Breast (tissue), 4 donors: ENCODE results near the genes RAMP2 and BECN1.

DNA sequence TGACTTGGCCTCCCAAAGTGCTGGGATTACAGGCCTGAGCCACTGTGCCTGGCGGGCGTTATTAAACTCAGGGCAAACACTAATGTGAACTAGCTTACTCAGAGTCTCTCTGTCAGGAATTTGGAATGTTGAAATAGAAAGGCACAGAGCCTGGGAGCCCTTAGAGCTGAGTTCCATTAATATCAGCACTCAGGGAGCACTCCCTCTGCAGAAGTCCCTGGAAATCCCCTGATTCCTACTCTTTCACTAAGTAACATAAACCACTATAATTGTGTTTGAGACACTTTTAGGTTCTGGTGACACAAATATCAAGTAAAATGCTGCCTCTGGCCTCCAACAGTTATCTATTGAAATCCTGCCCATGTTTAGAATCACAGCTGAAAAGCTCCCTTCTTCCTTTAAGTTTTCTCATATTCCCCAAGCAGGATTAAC, 10.2 kb upstream of the STAT3 start:
- PRO-cap, 3 experiments, result no peak in any of the 3 experiments
- RRBS, result no CpG with 5 or more reads among the region's 2 CpGs

- PRO-cap, 3 experiments, result peak in 1 of 3 experiments; most common plus-strand start chr17:42457070 (in 1)
- RRBS, result no CpG with 5 or more reads among the region's 3 CpGs
Observed at GRCh38 chr17:42456363-42457172, 2.1 kb upstream of the ATP6V0A1 start.

DNA sequence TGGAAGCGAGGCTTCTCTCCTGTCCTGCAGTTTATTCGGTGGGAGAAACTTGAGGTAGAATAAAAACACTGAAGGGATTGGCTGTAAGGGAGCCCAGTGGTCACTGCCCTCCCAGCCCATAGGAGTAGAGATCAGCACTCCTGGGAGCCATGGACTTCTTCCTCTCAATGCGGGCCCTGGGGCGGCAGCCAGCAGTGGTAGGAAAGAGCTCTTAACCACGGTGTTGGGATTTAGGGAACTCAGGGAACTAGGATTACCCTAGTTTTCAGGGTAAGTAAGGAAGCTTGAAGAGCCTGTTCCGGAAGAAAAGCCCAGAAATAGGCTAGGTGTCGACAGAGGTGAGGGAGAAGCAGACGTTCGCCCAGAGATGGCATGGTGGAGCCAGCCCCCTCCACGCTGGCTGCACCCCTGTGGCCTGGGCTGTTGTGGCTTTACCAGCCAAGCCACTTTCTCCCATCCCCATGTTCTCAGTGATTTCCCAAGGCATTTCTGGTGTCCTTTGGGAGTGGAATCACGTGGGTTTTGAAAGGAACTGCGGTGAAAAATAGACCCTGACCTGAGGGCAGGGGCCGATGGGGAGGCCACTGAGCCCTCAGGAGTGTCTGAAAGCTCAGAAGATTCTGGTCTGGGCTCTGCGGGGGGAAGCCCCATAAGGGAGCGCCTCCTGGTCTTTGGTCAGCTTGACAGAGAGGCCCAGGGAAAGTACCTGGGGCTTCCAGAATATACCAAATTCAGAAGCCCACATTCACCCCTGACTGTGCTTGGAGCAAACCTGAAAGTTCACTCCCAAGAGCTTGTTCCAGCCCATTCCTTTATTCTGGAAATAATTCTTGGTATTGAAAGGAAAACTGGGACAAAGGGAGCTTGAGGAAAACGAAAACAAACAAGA, 23.5 kb upstream of the NAGLU start:
- PRO-cap, 3 experiments, result no peak in any of the 3 experiments
- RRBS, result no CpG with 5 or more reads among the region's 16 CpGs

DNA sequence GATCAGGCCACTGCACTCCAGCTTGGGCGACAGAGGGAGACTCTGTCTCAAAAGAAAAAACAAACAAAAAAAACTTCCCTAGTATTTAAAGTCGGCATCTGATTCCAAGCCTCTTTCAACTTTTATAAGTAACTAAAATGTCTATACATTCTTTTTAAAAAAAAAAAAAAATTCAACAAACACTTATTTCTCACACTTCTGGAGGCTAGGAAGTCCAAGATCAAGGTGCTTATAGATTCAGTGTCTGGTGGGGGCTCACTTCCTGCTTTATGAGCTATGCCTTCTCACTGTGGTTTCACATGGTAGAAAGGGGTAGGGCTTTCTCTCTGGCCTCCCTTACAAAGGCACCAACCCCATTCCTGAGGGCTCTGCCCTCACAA, 5.9 kb upstream of the NAGLU start:
- PRO-cap, 3 experiments, result no peak in any of the 3 experiments
- RRBS, result no CpG with 5 or more reads among the region's 2 CpGs

GRCh38 chr17:42564612-42565751, 1.9 kb upstream of the MLX start:
- PRO-cap, 3 experiments, result no peak in any of the 3 experiments
- RRBS, result no CpG with 5 or more reads among the region's 24 CpGs

GRCh38 chr17:42579272-42580450, 2.1 kb upstream of the PSMC3IP start:
- PRO-cap, 3 experiments, result no peak in any of the 3 experiments
- RRBS, result no CpG with 5 or more reads among the region's 5 CpGs

GRCh38 chr17:42610500-42610904, 1.0 kb downstream of the TUBG1 start:
- PRO-cap, 3 experiments, result no peak in any of the 3 experiments
- RRBS, result no CpG with 5 or more reads among the region's 8 CpGs

- PRO-cap, 3 experiments, result peak in 3 of 3 experiments; most common plus-strand start chr17:42676112 (in 2); most common minus-strand start chr17:42676011 (in 3)
- RRBS, result no CpG with 5 or more reads among the region's 29 CpGs
Observed at GRCh38 chr17:42675876-42676253, 929 bp downstream of the PLEKHH3 start.

DNA sequence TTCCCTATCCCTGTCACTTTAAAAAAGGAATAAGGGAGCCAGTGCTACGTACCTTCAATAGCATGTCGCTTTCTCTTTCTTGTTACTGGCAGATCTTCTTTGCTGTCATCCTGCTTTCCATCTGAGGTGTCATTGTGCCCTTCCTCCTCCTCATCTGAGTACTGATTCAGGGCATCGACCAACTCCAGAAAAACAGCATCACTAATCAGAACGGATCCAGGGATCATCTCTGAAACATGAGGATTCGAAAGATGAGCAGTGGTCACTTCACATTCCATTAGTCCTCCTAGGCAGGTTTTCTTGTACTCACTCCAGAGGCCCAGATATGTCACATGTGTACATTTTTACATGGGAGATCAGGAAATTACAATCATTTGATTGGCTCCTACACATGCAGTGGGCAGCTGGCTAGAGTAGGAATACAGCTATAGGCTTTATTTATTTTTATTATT, 24.6 kb downstream of the EZH1 start:
- PRO-cap, 3 experiments, result no peak in any of the 3 experiments
- RRBS, result no CpG with 5 or more reads among the region's 5 CpGs

- PRO-cap, 3 experiments, result no peak in any of the 3 experiments
- RRBS, result no CpG with 5 or more reads among the region's 7 CpGs
Observed at GRCh38 chr17:42759782-42760405, 1.1 kb upstream of the RAMP2 start.

- PRO-cap, 3 experiments, result peak in 2 of 3 experiments; most common plus-strand start chr17:42761044 (in 1); most common minus-strand start chr17:42761306 (in 2)
- RRBS, result 3% methylated on average over 45 of the region's 104 CpGs
Observed at GRCh38 chr17:42760560-42761827, at the start of gene RAMP2. RAMP2 (plus strand) TSS chr17:42761227.

DNA sequence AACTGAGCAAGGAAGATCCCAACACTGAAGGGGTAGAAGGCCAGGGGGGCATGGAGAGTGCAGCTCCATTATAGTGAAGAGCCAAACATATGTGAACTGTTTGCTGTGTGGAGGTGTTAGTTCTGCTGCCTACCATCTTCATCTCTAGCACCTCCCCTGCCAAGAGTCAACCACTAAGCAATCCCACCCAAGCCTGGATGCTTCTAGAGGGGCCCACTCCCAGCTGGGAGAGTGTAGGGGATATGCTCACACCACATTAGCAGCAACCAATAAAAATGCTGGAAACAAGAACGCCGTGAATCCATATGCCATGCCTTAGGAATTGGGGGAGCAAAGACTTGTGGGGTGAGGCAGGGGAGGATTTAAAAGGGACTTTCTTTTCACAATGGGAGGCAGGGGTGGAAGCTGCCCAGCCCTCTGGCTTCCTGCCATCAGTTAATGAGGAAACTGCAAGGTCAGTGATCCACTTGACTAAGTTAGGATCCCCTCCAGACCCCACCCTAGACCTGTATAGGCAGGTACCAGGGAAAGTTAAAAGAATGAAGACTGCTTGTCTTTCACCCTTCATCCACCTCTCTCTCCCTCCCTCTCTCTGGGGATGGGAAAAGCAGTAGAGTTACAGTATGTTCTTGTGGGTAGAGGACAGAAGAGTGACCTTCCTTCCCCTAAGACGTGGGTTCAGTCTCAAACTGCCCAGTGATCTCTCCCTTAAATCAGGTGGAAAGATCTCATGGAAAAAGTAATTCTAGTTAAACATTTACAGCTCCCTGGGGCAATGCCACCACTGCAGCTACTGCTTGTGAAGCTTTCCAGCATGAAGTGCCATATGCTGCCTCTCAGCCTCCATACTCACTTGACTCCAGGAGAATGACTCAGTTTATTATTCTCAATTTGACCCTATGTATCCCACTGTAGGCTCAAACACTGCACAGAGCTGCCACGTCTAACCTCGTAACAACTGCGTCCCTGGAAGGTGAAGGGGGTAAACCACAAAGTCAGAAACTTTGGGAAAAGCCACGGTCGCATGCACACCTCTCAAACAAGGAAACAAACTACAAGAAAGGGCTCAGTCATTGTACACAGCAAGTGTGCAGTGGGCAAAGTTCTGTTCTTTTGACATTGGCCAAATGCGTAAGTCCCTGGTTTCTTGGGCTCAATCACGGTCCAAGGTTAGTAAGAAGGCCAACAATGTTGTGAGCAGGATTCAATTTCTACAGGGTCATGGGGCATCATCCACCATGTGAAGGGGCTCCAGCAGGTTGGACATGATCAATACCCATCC, 1.3 kb downstream of the COA3 start:
- PRO-cap, 3 experiments, result no peak in any of the 3 experiments
- RRBS, result no CpG with 5 or more reads among the region's 10 CpGs

GRCh38 chr17:42809895-42810879, 11.5 kb downstream of the CNTD1 start:
- PRO-cap, 3 experiments, result no peak in any of the 3 experiments
- RRBS, result no CpG with 5 or more reads among the region's 3 CpGs

DNA sequence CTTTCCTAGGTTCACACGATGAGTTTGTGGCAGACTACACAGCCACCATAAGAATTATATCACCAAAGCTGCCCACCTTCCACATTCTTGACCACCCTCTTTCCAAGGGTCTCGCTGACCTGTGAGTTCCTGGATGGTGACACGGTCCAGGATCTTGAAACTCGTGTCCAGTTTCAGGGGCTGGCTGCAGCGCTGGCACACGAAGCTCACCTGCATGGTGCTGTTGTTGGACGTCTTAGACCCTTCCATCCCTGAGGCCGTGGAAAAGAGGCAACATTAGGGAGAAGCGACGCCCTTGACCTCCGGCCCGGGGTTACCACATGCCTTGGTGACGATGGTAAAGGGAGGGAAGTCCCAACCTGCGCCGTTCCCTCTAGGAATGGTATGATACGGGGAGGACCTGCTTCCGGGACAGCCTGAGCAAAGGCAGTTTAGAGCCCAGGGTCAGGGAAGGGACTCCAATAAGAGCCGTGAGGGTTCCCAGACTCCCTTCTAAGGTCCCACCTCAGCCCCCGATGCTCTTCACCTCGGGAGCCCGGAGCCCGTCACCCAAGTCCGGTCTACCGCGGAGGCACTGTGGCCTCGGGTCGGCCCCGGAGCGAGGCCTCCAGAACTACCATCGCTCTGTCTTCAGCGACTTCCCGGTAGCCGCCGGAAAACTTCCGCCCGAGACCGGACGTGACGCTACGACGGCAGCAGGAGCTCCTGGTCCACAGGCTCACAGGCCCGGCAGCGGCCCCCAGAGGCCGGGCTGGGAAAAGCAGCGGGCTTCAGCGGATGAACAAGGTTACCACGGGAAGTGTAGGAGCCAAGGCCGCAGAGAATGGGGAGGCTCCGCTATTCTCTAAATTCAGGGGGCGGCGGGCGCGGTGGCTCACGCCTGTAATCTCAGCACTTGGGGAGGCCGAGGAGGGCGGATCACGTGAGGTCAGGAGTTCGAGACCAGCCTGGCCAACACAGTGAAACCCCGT, at the start of gene BECN1:
Gene BECN1, minus strand, starts transcription at position 654 of the 971 bp plus-strand sequence.
- PRO-cap, 3 experiments, result peak in 3 of 3 experiments; most common plus-strand start position 773 of the sequence (in 2); most common minus-strand start position 626 of the sequence (in 2)
- RRBS, result 2% methylated on average over 20 of the region's 59 CpGs

DNA sequence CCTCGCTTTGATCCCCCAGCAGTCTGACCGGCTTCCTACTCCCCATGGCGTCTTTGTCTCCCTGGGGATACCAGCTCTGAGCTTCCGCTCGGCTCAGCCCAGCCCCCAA, 359 bp downstream of the PSME3 start:
- PRO-cap, 3 experiments, result no peak in any of the 3 experiments
- RRBS, result 2% methylated on average over 4 of the region's 5 CpGs

DNA sequence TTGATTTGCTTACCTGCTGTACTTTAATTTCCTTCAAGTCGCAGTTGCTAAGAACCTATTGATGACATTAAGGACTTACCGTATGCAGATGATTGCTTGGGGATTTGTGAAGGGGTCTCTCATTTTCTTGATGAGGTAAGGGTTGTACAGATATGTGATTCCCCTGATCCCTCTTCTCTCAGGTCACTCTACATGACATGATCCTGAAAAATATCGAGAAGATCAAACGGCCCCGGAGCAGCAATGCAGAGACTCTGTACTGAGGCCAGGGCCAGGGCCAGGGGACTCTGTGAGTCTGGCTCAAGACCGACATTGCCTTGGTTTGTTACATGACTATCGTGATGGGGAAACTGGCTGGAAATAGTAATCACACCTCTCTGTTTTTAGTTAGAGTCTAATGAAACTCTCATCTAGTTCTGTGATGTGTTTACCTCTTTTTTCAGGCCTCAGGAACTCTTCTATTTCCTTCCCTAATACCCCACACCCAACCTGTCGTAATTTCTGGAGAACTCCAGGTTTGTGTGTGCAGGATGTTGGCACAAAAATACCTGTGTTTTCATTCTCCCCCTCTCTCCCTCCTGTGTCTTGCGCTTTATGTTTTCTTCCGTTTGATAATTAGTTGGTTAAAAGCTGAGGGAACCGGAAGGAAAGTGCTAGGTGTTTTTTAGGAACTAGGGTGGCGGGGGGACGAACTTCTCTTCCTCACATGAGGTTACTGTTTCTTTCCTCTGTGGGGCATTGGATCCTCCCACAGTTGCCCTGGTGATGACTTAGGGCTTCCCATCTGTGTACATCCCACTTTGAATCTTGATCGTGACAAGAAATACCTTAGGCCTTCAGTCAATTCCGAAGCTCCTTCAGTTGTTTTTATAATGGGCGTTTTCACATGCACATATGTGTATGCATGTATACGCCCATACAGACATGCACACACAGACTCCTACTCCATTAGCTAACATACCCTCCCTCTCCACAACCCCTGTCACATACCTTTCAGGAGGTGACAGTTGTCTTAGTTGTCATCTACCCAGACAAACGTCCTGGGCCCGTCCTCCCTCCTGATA, 2.7 kb upstream of the AOC2 start:
- PRO-cap, 3 experiments, result no peak in any of the 3 experiments
- RRBS, result no CpG with 5 or more reads among the region's 19 CpGs

DNA sequence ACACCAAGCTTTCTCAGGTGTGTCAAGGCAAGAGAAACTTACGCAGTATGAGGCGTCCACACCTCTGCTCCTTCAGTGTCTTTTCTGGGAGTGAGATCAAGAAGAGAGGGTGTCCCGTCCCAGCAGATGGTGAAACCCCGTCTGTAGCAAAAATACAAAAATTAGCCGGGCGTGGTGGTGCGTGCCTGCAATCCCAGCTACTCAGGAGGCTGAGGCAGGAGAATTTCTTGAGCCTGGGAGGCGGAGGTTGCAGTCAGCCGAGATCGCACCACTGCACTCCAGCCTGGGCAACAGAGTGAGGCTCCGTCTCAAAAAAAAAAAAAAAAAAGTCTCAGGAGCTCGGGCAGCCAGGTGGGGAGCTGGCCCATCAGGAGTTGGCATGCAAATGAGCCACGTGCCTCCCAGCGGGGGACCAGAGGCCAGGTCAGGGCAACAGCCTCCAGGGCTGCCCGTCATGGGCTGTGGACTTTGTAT, 22.6 kb upstream of the G6PC1 start:
- PRO-cap, 3 experiments, result no peak in any of the 3 experiments
- RRBS, result no CpG with 5 or more reads among the region's 15 CpGs

GRCh38 chr17:42894297-42894990, 6.2 kb upstream of the G6PC1 start:
- PRO-cap, 3 experiments, result no peak in any of the 3 experiments
- RRBS, result no CpG with 5 or more reads among the region's 11 CpGs

GRCh38 chr17:43209656-43210024, 2.0 kb upstream of the TMEM106A start:
- PRO-cap, 3 experiments, result no peak in any of the 3 experiments
- RRBS, result no CpG with 5 or more reads among the region's 4 CpGs

- PRO-cap, 3 experiments, result peak in 3 of 3 experiments; most common plus-strand start chr17:43361051 (in 1); most common minus-strand start chr17:43361347 (in 3)
- RRBS, result 1% methylated on average over 16 of the region's 56 CpGs
Observed at GRCh38 chr17:43360734-43361536, 37.9 kb upstream of the ARL4D start.